NCI-H460 (cell line): Measurements from ENCODE around the gene ANKRD26.

DNA sequence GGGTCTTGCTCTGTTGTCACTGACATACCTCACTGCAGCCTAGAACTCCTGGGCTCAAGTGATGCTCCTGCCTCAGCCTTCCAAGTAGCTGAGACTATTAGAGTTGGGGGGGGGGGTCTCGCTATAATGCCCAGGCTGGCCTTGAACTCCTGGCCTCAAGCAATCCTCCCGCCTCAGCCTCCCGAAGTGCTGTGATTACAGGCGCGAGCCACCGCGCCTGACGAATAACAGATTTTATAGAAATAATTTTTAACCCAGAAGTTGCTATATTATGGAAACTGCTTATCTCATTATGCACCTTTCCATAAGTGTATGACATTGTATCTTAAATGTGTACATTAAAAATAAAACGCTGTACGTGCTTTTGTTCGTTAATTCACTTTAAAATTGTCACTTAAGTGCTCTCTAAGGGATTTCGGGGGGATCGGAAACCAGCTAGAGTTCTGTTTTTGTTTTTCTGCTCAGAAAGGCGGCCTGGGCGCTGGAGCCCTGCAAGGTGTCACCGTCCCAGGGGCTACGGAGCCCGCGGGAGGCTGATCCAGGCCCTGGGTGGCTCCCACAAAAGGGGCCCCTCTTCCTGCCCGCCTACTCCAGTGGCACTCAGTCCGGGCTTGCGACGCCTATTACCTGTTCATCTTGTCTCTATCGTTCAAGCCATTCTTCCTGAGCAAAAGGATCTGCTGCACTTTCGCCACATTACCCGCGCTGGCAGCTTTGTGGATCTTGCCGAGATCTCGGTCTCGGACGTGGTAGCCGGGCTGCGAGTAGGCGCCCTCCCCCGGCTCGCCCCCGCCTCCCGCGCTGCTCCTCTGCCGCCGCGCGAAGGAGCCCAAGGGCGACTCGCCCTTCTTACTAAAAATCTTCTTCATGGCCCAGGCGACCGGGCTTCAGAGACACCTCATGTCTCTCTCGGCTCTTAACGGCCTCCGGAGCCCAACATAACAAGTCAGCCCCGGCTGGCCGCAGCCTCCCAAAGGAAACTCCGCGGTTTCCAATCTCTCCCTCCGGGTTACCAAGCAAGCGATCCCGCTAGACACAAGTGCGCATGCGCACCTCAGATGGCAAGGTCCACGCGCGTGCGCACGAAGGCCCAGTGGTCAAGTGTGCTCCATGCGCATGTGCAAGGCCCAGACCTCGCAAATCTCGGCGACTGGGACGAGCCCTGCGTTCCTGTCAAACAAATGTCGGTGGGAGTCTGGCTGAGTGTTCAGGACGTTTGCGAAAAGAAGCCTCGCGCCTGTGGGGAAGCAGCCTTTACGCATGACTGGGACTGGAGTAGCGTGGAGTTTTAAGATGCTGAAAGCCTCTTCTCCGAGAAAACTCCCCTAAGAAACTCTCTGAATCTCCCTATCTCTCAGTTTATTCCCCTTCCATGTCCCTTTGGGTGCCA, at the start of gene ANKRD26:
Gene ANKRD26, minus strand, starts transcription at position 1,037 of the 1,390 bp plus-strand sequence.
RAMPAGE:
- cytosol, long total RNA: start-site peak on the minus strand centred at position 1,014 of the sequence, 85 bp wide, 28 and 39 reads in 2 replicates
- long total RNA: no peak
- nucleus, long total RNA: no peak

RAMPAGE:
- cytosol, long total RNA: no peak
- long total RNA: no peak
- nucleus, long total RNA: no peak
Observed at GRCh38 chr10:27262898-27263126, 22.2 kb upstream of the ACBD5 start.

RAMPAGE:
- cytosol, long total RNA: no peak
- long total RNA: no peak
- nucleus, long total RNA: no peak
Observed at GRCh38 chr10:27725751-27726281, 19.8 kb downstream of the MKX start.

DNA sequence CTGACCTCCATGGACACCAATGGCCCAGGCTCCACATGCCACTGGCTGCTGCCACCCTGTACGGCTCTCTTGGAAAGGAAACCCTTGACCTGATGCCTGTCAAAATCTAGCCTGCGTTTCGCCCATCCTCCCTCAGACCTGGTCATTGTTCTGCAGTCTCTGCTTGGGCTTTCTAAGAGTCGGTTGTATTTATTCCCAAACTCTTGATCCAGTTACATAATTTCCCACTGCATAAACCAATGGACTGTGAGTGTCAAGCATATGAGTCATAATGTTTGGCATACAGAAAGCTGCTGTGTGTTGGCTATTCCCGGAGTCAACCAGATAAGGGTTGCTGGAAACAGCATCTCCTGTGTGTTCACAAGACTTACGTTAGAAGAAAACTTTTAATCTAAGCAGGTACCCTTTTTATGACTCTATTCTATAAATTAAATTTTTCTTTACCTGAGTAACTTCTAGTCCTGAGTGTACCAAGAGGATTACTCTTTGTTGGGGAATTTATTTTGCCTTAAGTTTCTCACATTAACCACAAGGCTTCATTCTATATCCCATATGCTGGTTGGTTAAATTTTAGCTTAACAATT, 74.6 kb upstream of the MKX start:
RAMPAGE:
- cytosol, long total RNA: no peak
- long total RNA: no peak
- nucleus, long total RNA: no peak

RAMPAGE:
- cytosol, long total RNA: no peak
- long total RNA: no peak
- nucleus, long total RNA: no peak
Observed at GRCh38 chr10:28331071-28331483, 28.2 kb upstream of the MPP7 start.

GRCh38 chr10:28400206-28400563, 97.3 kb upstream of the MPP7 start:
RAMPAGE:
- cytosol, long total RNA: no peak
- long total RNA: no peak
- nucleus, long total RNA: no peak

DNA sequence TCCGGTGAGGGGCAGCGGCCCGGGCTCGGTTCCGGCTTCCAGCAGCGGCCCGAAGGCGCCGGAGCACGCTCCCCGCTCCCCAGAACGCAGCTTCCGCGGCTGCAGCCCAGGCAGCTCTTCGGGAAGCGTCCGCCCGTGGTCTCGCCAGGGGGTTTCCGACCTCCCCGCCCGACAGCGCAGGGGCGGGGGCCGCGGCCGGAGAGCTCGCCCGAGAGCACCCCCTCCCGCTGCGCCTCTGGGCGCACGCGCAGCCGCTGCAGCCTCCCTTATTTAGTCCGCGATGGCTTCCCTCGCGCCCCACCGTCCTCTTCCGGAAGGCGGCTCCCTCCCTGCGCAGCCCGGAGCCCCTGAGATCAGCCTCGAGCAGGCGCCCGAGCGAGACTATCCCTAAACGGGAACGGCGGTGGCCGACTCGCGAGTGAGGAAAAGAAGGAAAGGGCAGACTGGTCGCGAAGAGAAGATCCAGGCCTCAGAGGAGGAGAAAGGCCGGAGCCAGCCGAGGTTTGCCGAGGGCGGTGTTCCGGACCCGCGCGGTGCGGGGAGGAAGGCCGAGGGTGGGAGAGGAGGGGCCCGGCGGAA, 322 bp upstream of the WAC start:
RAMPAGE:
- cytosol, long total RNA: start-site peak on the plus strand centred at position 291 of the sequence, 91 bp wide, 47 and 130 reads in 2 replicates
- long total RNA: no peak
- nucleus, long total RNA: no peak

DNA sequence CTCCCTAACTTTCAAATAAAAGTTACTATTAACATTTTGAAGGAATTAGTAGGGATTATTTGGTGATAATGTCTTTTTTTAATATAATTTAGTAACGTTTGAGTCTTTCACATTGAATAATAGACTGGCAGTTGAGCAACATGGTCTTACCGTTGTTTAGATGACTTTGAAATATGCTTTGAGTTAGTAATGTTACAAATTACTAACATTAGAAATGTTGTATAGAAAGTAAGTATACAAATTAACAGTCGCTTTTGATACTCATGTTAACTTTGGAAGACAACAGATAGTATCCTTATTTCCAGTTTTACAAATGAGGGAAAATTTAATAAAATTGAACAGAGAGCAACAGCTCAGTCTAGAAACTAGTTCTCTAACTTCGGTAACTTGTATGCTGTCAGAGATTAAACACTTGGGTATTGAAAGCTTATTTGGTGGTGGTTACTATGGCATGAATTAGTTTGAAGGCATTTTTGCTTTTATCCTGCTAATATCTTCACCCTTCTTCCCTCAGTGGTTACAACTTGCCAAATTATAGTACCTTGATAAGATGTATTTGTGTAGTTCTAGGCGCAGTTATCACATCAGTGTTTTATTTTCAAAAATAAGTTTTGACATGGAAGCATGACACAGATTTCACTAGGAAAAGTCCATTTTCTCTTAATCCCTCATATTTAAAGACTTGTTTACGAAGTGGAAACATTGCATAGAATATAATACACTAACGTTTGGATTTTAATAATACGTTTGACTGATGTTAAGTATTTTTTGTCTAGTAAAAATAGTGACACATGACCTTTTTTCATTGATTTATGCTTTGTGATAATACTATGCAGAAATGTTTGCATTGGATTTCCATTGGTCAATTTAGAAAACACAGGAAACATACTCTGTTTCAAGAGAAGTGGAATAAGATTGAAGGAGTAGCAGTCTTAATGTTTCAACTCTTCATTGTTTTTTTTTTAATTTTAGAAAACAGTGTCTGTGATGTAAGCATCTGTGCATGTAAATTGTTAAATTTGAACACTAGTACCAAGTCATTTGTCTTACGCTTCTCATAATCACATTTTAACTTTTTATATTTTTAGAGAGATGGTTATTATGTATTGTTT, 7.4 kb downstream of the WAC start:
RAMPAGE:
- cytosol, long total RNA: no peak
- long total RNA: no peak
- nucleus, long total RNA: no peak

DNA sequence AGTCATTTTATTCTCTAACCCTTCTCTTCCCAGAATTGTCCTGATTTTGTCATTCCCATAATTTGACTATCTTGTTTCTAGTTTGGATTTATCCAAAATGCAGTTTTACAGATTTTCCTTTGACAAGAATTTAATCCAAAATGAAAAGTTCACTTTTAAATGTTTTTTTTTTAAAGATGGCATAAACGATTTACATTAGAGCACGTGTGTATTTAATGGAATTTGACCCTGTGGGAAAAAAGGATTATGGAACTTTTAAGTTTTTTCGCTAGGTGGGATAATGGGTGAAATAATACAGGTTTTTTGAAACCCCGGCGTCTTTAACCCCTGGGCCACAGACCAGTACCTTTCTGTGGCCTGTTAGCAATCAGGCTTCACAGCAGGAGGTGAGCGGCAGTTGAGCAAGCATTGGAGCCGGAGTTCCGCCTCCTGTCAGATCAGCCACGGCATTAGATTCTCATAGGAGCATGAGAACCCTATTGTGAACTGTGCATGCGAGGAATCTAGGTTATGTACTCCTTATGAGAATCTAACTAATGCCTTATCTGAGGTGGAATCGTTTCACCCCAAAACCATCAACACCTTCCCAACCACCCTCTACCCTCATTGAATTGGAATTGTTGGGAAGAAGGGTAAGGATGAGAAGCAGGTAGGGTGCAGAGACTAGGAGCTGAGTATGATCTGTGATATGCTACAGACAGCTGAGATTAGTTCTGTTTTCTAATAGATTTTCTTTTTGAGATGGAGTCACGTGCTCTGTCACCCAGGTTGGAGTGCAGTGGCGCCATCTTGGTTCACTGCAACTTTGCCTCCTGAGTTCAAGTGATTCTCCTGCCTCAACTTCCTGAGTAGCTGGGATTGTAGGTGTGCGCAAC, 28.7 kb downstream of the WAC start:
RAMPAGE:
- cytosol, long total RNA: no peak
- long total RNA: no peak
- nucleus, long total RNA: no peak

RAMPAGE:
- cytosol, long total RNA: no peak
- long total RNA: no peak
- nucleus, long total RNA: no peak
Observed at GRCh38 chr10:28620245-28620956, 56.9 kb upstream of the BAMBI start.

GRCh38 chr10:28680054-28680377, 2.7 kb downstream of the BAMBI start:
RAMPAGE:
- cytosol, long total RNA: no peak
- long total RNA: no peak
- nucleus, long total RNA: no peak

DNA sequence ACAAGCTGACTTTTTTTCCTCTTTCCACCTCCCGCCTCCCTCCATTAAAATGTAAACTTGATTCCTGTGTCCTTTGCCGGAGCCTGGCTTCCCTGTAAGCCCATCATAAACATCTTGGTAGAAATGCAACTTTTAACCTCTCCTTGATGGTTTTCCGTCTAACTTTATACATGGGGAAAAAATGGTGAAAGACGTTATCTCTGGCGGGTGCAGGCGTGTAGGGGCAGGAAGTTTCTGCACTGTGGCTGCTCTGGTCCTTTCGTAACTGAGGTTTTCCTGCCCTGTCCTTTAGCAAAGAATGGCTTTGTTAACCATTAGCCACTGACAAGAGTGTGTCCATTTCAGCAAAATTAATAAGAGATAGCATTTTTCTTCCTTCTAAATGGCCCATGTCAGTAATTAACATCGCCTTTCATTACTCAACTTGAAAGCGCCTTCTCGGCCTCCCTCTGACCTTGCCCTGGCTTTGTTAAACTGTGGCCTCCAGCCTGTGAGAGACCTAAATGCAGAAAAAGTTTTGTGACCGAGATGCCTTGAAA, 130.8 kb downstream of the BAMBI start:
RAMPAGE:
- cytosol, long total RNA: no peak
- long total RNA: no peak
- nucleus, long total RNA: no peak

GRCh38 chr10:28873332-28874017, 196.2 kb downstream of the BAMBI start:
RAMPAGE:
- cytosol, long total RNA: no peak
- long total RNA: no peak
- nucleus, long total RNA: no peak

RAMPAGE:
- cytosol, long total RNA: no peak
- long total RNA: no peak
- nucleus, long total RNA: no peak
Observed at GRCh38 chr10:29119343-29119721, 169.5 kb upstream of the LYZL1 start.

DNA sequence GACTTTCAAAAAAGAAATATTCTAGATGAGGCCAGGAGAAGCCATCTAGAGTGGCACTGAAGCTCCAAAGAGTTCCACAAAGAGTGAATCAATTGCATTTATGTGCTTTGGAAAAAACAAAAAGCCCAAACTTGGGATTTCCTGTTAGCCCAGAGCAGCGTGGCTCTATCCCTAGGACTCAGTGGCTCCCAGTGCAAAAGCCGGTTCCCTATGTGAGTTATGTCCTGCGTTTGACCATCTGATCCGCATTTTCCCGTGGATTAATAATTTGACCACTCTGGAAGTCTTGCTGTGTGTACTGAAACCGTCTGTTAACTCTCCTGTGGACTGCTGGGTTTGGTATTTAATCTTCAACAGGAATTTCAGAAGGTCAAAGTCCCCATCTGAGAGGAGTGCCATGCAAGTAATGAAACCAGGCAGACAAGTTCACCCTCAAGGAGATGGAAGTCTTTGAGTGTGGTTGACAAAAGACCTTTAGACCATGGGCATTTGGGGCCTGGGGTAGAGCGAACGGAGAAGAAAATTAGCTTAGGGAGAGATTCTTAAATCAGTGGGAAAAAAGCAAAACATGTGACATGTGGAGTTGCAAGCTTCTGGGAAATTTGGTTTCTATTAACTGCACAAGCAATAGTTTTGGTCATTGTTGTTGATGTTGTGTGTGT, 38.0 kb downstream of the LYZL1 start:
RAMPAGE:
- cytosol, long total RNA: no peak
- long total RNA: no peak
- nucleus, long total RNA: no peak

DNA sequence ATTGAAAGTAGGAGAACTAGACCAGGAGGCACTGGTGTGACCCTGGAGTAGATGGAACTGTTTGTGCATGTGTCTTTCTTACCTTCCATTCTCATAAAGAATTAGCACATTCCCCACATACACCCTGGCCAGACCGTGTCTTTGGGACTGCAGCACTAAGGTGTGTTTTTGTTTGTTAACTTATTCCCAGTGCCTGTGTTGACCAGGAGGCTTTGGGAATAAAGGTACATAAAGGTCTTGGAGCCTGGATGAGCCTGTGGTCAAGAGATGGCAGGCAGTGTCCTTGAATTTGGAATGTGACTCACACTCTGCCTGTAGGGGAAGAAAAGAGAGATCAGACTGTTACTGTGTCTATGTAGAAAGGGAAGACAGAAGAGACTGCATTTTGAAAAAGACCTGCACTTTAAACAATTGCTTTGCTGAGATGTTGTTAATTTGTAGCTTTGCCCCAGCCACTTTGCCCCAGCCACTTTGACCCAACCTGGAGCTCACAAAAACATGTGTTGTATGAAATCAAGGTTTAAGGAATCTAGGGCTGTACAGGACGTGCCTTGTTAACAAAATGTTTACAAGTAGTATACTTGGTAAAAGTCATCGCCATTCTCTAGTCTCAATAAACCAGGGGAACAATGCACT, 137.6 kb downstream of the LYZL1 start:
RAMPAGE:
- cytosol, long total RNA: no peak
- long total RNA: no peak
- nucleus, long total RNA: no peak

DNA sequence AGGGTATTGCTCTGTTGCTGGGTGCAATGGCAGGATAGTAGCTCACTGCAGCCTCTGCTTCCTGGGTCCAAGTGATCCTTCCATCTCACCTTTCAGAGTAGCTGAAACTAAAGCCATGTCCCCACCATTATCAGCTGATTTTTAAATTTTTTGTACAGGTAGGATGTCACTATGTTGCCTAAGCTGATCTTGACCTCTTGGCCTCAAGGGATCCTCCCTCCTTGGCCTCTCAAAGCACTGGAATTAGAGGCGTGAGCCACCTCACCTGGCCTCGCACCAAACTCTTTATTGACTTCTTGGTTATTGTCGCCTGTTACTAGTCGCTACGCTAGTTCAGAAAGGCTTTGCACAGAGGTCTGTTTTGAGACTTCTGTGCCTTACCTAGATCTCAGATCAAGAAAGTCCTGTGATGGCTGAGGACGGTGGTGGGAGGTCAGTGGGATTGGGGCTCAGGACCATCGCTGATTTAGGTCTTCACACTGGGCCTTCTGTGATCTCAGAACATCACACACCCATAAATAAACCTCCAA, 164.3 kb downstream of the LYZL1 start:
RAMPAGE:
- cytosol, long total RNA: no peak
- long total RNA: no peak
- nucleus, long total RNA: no peak

GRCh38 chr10:29540235-29541063, 94.3 kb downstream of the SVIL start:
RAMPAGE:
- cytosol, long total RNA: no peak
- long total RNA: no peak
- nucleus, long total RNA: no peak

RAMPAGE:
- cytosol, long total RNA: no peak
- long total RNA: no peak
- nucleus, long total RNA: no peak
Observed at GRCh38 chr10:29734165-29734515, 99.4 kb upstream of the SVIL start.

DNA sequence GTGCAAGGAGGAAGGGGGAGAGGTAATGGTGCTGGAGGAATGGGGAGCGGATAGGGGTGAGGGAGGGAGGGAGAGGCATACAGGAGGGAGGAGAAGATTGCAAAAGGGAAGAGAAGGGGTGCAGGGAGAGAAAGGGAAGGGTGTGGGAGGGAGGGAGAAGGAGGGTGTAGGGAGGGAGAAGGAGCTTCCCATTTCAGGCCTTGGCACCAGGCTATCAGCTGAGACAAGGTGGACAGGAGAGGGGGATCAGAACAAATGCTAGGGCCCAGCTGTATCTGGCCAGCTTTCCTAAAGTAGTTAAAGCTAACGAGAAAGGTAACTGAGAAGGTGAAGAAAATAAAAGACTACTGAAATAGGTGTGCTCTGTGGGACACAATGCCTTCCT, 204.2 kb upstream of the SVIL start:
RAMPAGE:
- cytosol, long total RNA: no peak
- long total RNA: no peak
- nucleus, long total RNA: no peak